Liver (tissue), 9 donors: ENCODE measurements around a stretch of chr1.

DNA sequence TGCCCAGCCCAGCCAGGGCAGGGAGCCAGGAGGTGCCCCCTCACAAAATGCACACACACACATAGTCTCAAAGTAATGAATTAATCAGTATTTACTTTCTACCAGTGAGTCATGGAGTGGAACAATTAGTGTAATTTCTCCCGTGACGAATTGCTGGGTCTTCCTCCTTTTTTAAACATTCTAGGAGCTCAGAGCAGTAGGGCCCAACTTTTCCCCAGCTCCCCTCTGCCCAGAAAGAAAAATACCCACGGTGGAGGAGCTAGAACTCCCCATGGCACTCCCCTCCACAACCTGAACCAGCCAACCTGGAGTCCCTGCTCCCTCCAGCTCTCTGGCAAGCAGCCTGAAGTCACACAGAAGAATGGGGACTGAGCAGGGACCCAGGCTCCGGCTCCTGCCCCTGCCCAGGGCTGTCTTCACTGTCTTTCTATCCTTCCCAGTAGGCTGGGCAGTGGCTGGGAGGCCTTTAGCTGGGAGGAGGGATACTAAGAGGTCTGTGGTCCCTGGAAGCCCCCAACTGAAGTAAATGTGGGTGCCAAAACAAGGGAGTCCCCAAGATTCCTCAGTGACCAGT is 29.2 kb downstream of the SDC3 start:
- PRO-cap, 5 experiments, result no peak in any of the 5 experiments
- RAMPAGE, long total RNA, 2 experiments, result no peak in any of the 2 experiments
- RRBS, result no CpG with 5 or more reads among the region's 4 CpGs

DNA sequence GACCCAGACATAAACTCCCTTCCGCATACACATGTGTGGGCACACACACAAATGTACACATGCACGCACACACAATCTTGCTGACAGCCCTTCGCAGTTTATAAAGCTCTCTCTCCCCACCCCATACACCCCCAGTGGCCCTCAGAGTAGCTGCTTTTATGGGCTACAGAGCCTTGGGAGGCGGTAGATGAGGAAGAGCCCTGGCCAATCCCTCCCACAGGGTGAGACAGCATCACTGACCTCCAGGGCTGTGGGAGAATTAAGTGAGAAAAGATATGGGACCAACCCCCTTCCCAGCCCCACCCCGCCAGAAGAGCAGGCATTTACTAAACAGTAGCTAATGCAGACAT is 5.2 kb downstream of the SDC3 start:
- PRO-cap, 5 experiments, result peak in 1 of 5 experiments; most common minus-strand start position 132 of the sequence (in 1)
- RAMPAGE, long total RNA, 2 experiments, result no peak in any of the 2 experiments
- RRBS, result no CpG with 5 or more reads among the region's 5 CpGs

DNA sequence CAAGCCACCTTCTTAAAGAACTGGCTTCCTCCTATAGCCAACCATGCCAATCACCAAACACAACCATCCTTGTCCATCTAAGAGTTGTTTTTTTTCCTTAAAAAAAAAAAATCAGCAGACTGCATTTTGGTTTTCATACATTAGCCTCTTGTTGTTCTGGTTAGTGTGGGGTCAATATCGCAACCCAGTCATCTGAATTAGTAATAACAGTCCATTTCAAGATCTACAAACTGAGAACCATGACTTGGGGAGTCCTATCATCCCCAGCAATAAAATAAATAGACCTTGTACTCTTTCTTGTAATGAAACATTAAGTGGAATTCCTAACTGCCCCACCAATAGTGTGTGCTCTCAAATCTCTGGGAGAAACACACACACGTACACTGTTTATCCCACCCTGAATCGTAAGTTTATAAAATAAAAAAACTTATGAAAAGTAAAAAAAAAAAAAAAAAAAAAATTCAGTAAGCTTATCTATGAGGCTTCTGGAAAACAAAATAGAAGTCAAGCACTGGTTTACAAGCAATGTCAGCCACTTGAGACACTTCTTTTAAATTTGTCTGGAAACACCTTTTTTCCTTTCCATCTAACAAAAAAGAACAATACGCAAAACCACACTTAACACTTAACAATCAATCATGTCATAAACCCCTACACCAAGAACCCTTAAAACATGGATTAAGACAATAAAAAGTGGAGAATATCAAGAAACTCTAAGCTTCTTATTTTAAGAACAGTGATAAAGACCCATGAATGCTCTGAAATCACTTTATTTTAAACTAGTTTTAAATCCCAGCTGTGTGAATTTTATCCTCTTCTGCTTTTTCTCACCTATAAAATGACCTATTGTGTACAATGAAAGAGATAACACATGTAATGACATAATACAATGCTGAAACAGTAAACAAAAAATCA is 53.1 kb downstream of the PUM1 start:
- PRO-cap, 5 experiments, result no peak in any of the 5 experiments
- RAMPAGE, long total RNA, 2 experiments, result no peak in any of the 2 experiments
- RRBS, result no CpG with 5 or more reads among the region's 4 CpGs

- PRO-cap, 5 experiments, result no peak in any of the 5 experiments
- RAMPAGE, long total RNA, 2 experiments, result no peak in any of the 2 experiments
- RRBS, result no CpG with 5 or more reads among the region's 5 CpGs
Observed at GRCh38 chr1:31046905-31047495, 18.5 kb downstream of the PUM1 start.

DNA sequence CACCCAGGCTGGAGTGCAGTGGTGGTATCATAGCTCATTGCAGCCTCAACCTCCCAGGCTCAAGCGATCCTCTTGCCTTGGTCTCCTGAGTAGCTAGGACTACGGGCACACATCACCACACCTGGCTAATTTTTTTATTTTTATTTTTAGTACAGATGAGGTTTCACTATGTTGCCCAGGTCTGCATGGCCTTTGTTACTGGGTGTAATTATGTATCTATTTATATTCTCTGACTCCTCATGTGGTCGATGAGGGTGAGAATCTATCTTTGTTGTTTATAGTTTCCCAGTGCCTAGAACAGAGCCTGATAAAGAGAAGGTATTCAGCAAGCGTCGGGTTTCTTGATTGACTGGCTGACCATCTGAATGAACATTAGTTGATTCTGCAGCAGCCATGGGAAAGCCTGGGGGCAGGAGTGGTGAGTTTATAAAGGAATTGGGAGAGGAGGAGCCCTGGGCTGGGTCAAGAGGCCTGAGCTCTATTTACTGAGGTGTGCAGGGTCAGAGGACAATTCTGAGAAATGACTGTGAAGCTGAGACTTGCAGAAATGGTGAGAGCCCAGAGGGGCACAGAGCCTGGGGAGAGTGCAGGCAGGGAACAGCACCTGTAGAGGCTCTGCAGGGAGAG is 28.6 kb downstream of the SERINC2 start:
- PRO-cap, 5 experiments, result no peak in any of the 5 experiments
- RAMPAGE, long total RNA, 2 experiments, result no peak in any of the 2 experiments
- RRBS, result no CpG with 5 or more reads among the region's 5 CpGs

- PRO-cap, 5 experiments, result no peak in any of the 5 experiments
- RAMPAGE, long total RNA, 2 experiments, result no peak in any of the 2 experiments
- RRBS, result no CpG with 5 or more reads among the region's 4 CpGs
Observed at GRCh38 chr1:31472207-31472847, 59.3 kb downstream of the SERINC2 start.

GRCh38 chr1:31632660-31633086 is 12.0 kb downstream of the PEF1 start:
- PRO-cap, 5 experiments, result no peak in any of the 5 experiments
- RAMPAGE, long total RNA, 2 experiments, result no peak in any of the 2 experiments
- RRBS, result no CpG with 5 or more reads among the region's 3 CpGs

DNA sequence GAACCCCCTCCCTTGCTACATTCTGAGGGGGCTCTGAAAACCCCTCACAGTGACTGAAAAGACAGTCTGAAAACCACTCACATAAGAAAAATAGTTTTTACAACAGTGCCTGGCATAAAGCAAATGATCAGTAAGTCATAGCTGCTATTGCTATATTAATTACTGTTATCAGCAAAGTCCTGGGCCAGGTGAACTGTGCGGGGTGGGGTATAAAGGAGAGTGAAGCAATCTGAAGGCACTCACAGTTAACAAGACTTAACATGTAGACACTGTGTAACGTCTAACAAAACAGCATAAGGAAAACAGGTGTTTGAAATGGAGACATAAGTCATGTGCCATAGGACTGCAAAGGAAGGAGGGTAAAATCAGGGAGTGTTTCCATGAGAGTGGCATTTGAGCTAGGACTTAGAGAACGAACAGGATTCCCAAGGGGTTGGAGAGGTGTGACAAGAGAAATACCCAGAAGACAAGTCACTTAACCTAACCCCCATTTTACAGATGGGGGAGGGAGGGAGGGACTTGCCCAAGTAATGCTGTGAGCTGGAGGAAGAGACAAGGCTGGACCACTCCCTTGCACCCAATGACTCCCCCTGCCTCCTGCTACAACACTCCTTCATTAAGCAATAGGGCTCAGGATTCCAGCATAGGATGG is 6.8 kb downstream of the PEF1 start:
- PRO-cap, 5 experiments, result no peak in any of the 5 experiments
- RAMPAGE, long total RNA, 2 experiments, result no peak in any of the 2 experiments
- RRBS, result no CpG with 5 or more reads among the region's 3 CpGs

DNA sequence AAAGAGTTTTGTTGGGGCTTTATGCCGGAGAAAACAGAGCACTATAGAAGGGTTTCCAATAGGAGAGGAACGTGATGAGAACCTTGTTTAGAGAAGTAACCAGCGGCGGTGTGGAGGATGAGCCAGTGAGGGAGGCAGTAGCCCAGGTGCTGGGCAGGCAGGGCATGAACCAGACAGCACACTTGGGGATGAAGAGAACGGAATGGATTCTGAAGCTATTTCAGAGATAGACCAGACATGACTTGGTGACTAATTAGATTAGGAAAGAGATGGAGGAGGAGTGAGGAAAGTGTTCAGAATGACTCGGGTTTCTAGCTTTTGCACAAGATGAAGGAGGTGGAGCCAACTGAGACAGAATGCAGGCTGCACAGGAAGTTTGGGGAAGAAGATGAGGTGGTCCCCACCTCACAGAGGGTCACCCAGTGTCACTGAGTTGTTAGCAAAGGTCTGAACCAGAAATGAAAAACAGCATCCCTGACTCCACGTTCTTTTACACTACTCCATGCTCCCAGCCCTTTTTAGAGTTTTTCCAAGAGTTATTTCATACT is 5.1 kb downstream of the PEF1 start:
- PRO-cap, 5 experiments, result no peak in any of the 5 experiments
- RAMPAGE, long total RNA, 2 experiments, result no peak in any of the 2 experiments
- RRBS, result no CpG with 5 or more reads among the region's 7 CpGs

- PRO-cap, 5 experiments, result no peak in any of the 5 experiments
- RAMPAGE, long total RNA, 2 experiments, result no peak in any of the 2 experiments
- RRBS, result no CpG with 5 or more reads among the region's 9 CpGs
Observed at GRCh38 chr1:31675085-31675657, 28.6 kb downstream of the COL16A1 start.

GRCh38 chr1:31903786-31903998 is 34.5 kb downstream of the PTP4A2 start:
- PRO-cap, 5 experiments, result no peak in any of the 5 experiments
- RAMPAGE, long total RNA, 2 experiments, result no peak in any of the 2 experiments
- RRBS, result no CpG with 5 or more reads among the region's 3 CpGs

DNA sequence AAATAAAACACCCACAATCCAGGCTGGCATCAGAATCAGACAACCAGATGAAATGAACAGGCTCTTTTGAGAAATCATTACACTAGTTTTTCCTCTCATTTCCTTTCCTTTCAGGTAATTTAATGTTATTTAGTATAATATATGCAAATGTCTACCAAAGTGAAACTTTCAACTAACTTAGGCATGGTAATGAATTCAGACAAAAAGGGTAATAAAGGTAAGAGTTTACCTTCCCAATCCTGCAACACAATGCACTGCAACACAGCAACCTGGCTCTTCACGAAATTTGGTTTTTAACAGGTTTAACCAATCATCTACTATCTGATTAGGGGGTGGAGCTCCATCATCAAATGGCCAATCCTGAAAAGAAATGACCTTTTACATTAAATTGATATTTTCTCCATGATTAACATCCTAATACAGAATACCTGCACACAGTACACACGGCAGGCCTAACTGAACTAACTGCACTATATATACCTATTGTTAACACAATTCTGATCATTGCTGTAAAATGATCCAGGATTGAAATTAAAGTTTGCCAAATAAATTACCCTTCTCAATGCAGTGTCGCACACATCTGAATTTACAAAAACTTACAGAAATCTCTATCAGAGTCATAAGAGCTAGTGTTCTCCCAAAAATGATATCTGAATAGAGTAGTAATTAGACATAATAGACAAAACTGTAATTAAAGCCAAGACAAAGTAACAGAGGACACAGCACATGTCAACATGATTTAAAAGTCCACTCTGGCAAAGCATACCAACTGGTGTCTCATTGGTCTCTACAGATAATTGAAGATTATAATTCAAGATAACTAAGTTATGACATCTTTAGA is 26.5 kb downstream of the PTP4A2 start:
- PRO-cap, 5 experiments, result no peak in any of the 5 experiments
- RAMPAGE, long total RNA, 2 experiments, result no peak in any of the 2 experiments
- RRBS, result no CpG with 5 or more reads among the region's 3 CpGs

GRCh38 chr1:31929197-31929700 is 8.9 kb downstream of the PTP4A2 start:
- PRO-cap, 5 experiments, result no peak in any of the 5 experiments
- RAMPAGE, long total RNA, 2 experiments, result no peak in any of the 2 experiments
- RRBS, result no CpG with 5 or more reads among the region's 2 CpGs

- PRO-cap, 5 experiments, result no peak in any of the 5 experiments
- RAMPAGE, long total RNA, 2 experiments, result no peak in any of the 2 experiments
- RRBS, result no CpG with 5 or more reads among the region's 6 CpGs
Observed at GRCh38 chr1:32014821-32014930, 1.0 kb downstream of the KHDRBS1 start.

DNA sequence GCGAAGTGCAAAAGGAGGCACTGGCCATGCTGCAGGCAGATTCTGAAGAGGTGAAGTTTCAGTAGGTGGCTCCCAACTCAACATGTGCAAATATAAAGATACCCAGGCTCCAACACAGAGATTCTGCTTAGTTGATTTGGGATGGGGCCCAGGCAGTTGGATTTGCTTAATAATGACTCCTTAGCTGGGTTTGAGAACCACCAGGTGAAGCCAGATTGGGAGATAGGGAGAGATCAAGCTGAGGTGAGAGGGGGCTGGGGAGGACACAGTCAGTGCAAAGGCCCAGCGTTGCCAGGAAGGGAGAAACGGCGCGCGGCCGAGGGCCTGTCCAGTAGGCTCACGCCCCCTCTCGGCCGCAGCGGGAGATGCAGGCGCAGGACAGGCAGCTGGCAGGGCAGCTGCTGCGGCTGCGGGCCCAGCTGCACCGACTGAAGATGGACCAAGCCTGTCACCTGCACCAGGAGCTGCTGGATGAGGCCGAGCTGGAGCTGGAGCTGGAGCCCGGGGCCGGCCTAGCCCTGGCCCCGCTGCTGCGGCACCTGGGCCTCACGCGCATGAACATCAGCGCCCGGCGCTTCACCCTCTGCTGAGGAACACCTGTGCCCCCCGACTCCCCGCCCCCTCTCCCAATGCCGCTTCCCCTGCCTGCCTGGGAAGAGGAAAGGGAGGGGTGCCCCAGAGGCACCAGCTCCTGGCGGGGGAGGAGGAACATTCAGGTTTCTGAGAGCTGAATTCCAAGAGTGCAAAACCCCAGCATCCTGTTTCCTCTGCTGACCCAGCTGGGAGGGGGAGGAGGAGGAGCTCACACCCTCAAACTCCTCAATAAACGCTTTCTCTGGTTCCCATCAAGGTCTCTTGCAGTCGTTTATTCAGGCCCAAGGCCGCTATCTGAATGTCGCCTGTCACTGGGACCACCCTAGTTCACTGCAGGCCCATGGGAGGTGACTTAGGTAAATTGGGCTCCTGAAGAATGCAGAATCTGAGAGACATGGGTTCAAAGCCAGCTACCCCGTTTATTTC is 1.3 kb downstream of the FAM167B start:
- PRO-cap, 5 experiments, result peak in 1 of 5 experiments; most common plus-strand start position 851 of the sequence (in 1)
- RAMPAGE, long total RNA, 2 experiments, result no peak in any of the 2 experiments
- RRBS, result 75% methylated on average over 4 of the region's 34 CpGs

DNA sequence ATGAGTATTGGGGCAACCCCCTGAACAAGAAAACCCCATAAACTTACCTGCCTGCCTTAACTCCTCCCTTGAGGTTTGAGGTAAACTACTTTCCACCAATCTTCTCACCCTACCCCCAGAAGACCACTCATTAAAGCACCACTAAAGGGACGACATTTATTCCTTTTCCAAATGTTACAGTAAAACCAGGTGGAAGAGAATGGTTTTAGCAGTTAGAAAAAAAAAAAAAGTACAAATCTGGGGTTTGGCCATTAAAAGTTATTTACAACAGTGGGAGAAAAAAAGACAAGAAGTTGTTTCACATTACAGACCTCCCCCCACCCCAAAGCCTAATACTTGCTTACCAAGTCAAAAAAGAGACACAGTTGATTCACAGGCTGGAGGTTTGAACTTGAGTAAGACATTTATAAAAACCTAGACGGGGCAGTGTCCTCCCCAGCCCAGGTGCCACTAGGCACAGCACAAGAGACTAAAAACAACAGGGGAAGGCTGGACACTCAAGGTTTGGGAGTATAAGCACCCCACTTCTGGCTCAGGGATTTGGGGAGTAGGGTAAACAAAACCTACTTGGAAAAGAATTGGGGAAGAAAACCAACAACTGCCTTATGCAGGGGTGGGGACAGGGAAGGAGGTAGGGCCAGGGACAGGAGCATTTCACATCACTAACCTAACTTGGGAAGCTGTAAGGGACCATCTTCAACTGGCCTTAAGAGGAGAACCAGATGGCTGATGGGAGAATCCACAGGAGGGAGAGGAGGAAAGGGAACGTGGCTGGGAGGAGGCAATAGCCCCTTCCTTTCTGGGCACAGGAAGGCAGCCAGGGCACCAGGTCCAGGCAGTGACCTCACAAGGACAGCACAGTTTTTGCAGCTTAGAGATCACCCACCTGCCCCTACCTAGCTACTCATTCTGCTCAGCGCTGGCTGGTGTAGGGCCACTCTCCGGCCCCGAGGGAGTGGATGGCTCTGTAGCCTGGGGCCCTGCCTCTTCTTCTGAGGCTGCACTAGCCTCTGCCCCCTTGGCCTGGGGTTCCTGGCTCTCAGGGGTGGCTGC is 2.0 kb downstream of the MARCKSL1 start:
- PRO-cap, 5 experiments, result no peak in any of the 5 experiments
- RAMPAGE, long total RNA, 2 experiments, result no peak in any of the 2 experiments
- RRBS, result no CpG with 5 or more reads among the region's 6 CpGs

DNA sequence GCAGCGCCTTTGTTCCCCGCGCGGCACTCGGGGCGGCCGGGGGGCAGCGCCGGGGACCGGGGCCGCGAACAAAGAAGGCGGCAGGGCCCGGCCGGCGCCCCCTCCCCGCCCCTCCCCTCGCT is 512 bp downstream of the MARCKSL1 start:
- PRO-cap, 5 experiments, result no peak in any of the 5 experiments
- RAMPAGE, long total RNA, 2 experiments, result no peak in any of the 2 experiments
- RRBS, result 2% methylated on average over 11 of the region's 18 CpGs

GRCh38 chr1:32339414-32340008 is 3.5 kb upstream of the MARCKSL1 start:
- PRO-cap, 5 experiments, result no peak in any of the 5 experiments
- RAMPAGE, long total RNA, 2 experiments, result no peak in any of the 2 experiments
- RRBS, result no CpG with 5 or more reads among the region's 5 CpGs

- PRO-cap, 5 experiments, result no peak in any of the 5 experiments
- RAMPAGE, long total RNA, 2 experiments, result no peak in any of the 2 experiments
- RRBS, result no CpG with 5 or more reads among the region's 4 CpGs
Observed at GRCh38 chr1:32355307-32355876, 6.9 kb downstream of the FAM229A start.

DNA sequence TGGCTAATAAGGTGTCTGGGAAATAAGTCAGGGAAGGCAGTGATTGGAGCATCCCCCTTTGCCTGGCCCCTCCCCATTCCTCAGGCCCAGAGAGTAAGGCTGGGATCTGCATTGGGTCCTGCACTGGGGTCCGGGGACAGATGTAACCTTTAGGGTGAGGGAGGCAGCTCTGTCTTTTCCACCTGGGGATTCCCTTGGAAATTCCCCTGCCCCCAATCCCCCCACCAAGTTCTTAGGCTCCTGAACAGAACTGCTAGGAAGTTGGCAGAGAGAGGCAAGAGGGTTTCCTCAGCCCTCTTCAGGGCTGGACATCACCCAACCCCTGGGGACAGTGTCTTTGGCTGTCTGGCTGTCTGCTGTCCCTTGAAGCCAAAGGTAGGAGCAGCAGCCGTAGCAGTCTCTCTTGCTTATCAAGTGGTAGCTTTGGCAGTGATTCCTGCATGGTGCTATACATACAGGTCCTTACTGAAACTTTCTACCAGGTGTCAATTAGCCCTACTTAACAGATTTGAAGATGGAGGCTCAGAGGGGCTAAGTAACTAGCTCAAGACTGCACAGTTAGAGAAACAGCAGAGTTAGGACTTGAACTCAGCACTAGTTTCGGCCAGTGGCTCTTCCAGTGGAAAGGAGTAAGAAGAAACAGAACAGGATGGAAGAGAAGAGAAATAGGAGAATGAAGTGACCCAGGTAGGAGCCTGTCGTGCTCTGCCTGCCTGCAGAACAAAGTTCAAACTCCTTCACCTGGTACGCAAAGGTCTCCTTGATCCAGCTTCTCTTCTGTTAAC is 4.2 kb downstream of the FAM229A start:
- PRO-cap, 5 experiments, result no peak in any of the 5 experiments
- RAMPAGE, long total RNA, 2 experiments, result no peak in any of the 2 experiments
- RRBS, result no CpG with 5 or more reads among the region's 5 CpGs